ENCODE results near the genes LIMS2 and WDR33.

GRCh38 chr2:127078563-127079194, 28.3 kb downstream of the BIN1 start:
- PRO-cap, 3 experiments = no peak in any of the 3 experiments
- RAMPAGE, long total RNA, 2 experiments = no peak in any of the 2 experiments
- RRBS = no CpG with 5 or more reads among the region's 6 CpGs

GRCh38 chr2:127415635-127416487, 2.4 kb upstream of the PROC start:
- PRO-cap, 3 experiments = no peak in any of the 3 experiments
- RAMPAGE, long total RNA, 2 experiments = no peak in any of the 2 experiments
- RRBS = 20% methylated on average over 1 of the region's 52 CpGs

DNA sequence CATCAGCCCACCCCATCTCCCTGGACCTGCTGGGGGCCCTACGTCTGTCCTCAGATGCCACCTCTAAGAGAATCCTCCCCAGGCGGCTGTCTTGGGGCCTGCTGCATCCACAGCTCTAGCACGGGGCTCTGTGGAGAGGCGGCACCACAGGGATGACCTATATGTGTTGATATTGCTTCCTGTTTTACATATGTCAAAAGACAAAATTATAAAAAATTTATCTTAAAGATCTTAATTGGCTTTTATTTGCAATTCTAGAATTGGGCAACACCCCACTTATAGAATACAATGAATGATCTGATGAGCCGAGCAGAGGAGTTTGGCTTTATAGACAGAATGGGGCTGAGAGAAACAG, 1.3 kb downstream of the MYO7B start:
- PRO-cap, 3 experiments = no peak in any of the 3 experiments
- RAMPAGE, long total RNA, 2 experiments = no peak in any of the 2 experiments
- RRBS = no CpG with 5 or more reads among the region's 5 CpGs

DNA sequence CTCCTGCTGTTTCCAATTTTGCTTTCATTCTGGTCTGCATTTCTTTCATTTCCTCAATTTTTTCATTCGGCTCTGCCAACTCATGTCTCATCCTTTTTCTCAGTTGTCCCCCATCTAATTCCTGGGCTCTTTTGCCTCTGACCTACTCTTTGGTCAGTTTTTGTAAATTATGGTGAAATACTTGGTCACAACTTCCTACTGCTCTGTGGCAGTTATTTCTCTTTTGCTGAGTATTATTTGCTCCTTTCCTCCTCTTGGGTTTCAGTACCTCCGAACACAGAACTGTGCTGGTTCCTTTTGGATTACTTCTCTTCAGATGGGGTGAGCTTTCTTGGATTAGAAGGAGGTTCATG, 27.5 kb downstream of the MYO7B start:
- PRO-cap, 3 experiments = no peak in any of the 3 experiments
- RAMPAGE, long total RNA, 2 experiments = no peak in any of the 2 experiments
- RRBS = no CpG with 5 or more reads among the region's 2 CpGs

GRCh38 chr2:127619819-127620266, 26.1 kb upstream of the GPR17 start:
- PRO-cap, 3 experiments = no peak in any of the 3 experiments
- RAMPAGE, long total RNA, 2 experiments = no peak in any of the 2 experiments
- RRBS = no CpG with 5 or more reads among the region's 10 CpGs

DNA sequence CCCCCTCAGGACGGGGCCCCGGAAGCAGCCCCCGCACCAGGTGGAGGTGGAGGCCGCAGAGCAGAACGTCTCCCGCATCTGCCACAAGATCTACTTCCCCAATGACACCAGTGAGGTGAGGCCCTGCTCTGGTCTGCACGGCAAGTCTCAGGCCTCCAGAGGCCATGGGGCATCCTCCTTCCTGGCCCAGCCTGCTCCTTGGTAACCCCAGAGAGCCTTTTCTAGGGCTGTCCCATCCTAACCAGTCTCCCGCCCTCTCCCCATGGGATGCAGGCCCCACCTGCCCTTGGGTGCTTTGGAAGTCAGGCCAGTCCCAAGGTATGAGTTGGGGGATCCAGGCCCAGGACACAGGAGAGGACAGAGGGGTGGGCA, 12.7 kb upstream of the GPR17 start:
- PRO-cap, 3 experiments = no peak in any of the 3 experiments
- RAMPAGE, long total RNA, 2 experiments = no peak in any of the 2 experiments
- RRBS = no CpG with 5 or more reads among the region's 8 CpGs

GRCh38 chr2:127675366-127676048, at the start of gene LIMS2:
Gene LIMS2, minus strand, starts transcription at chr2:127675530.
- PRO-cap, 3 experiments = peak in 3 of 3 experiments; most common plus-strand start chr2:127675604 (in 1); most common minus-strand start chr2:127675518 (in 3)
- RAMPAGE, long total RNA, 2 experiments = no peak in any of the 2 experiments
- RRBS = 2% methylated on average over 23 of the region's 50 CpGs

GRCh38 chr2:127703296-127703761, 2.0 kb downstream of the SFT2D3 start:
- PRO-cap, 3 experiments = no peak in any of the 3 experiments
- RAMPAGE, long total RNA, 2 experiments = no peak in any of the 2 experiments
- RRBS = no CpG with 5 or more reads among the region's 5 CpGs

DNA sequence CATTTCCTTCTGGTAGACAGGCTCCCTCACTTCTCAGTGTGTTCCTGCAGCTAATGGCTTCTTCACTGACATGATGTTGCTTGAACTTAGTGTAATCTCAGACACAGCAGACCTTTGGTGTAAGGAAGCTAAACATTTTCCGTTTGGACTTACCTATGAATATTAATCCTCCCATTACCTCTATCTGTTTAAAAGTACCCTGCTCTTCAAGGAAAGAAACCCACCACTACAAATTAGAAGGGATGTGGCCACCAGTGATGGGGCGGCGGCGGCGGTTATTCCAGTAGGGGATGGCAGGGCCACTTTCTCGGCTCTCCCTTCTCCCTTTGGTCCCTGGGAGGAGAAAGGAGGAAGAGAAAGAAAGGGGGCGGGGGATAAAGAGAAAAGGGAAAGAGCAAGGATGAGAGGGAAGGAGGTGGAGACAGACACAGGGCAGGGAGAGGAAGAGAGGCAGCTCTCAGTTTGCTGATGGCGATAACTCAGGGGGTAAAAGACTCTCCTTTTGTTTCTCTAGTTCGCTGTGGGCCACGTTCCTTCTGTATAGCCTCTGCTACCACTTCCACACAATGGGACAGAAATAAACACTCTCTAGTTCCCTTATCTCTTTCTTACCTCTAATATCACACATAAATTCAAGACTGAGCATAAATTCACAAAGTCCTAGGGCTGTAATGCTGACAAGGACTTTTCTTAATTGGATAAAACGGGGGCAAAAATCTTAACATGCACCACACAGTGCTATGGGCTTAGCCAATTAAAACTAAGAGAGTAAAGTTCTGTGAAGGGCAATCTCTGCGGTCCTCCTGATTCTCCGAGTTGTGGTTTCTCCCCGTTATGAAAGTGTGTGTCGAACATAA, 14.5 kb downstream of the SFT2D3 start:
- PRO-cap, 3 experiments = no peak in any of the 3 experiments
- RAMPAGE, long total RNA, 2 experiments = no peak in any of the 2 experiments
- RRBS = no CpG with 5 or more reads among the region's 15 CpGs

DNA sequence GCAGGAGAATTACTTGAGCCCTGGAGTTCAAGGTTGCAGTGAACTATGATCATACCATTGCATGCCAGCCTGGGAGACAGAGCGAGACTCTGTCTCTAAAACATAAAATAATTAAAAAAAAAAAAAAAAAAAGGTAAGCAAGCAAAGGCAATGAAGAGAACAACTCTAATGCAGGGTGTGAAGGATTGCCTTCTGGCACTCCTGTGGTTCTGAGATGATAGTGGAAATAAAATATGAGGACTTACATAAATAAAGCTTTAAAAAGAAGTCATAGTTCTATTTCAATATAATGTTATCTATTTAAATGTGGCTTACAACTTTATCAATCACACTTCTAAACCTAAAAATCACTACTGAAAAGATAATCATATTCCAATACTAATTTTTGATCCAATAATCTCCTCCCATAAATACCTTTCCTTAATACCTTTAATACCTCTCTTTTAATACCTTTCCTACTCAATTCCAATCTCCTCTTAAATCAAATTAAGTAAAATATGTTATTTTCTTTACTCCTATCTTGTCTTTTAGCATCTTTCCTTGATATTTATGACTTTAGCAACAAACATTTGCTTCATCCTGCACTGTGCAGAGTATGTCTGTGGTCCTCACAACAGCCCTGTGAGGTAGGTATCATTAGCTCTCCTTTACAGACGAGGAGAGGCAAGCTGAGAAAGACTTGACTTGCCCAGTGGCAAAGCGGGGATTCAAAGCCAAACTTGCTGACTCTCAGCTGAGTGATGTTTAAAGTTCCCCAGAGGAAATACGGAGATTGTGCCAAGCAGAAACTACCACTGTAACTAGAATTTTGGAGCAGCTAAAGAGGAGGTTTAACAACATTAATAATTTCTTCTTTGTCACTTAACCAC, 44.9 kb downstream of the SFT2D3 start:
- PRO-cap, 3 experiments = no peak in any of the 3 experiments
- RAMPAGE, long total RNA, 2 experiments = no peak in any of the 2 experiments
- RRBS = no CpG with 5 or more reads among the region's 4 CpGs

- PRO-cap, 3 experiments = peak in 3 of 3 experiments; most common plus-strand start chr2:127811258 (in 2); most common minus-strand start chr2:127811162 (in 2)
- RAMPAGE, long total RNA, 2 experiments = start-site peak on the plus strand in 1 of 2 experiments, at chr2:127811232-127811264 at its widest, 12 reads per replicate; start-site peak on the minus strand in 2 of 2 experiments, at chr2:127811122-127811177 at its widest, 1,064 to 1,511 reads per replicate
- RRBS = no CpG with 5 or more reads among the region's 50 CpGs
Measured at GRCh38 chr2:127811088-127811879, at the start of gene WDR33. Gene WDR33, minus strand, starts transcription at chr2:127811171.

- PRO-cap, 3 experiments = no peak in any of the 3 experiments
- RAMPAGE, long total RNA, 2 experiments = no peak in any of the 2 experiments
- RRBS = no CpG with 5 or more reads among the region's 5 CpGs
Measured at GRCh38 chr2:127863764-127864345, 5.9 kb upstream of the POLR2D start.

GRCh38 chr2:127872572-127873282, 13.0 kb downstream of the AMMECR1L start:
- PRO-cap, 3 experiments = no peak in any of the 3 experiments
- RAMPAGE, long total RNA, 2 experiments = no peak in any of the 2 experiments
- RRBS = no CpG with 5 or more reads among the region's 6 CpGs

- PRO-cap, 3 experiments = no peak in any of the 3 experiments
- RAMPAGE, long total RNA, 2 experiments = no peak in any of the 2 experiments
- RRBS = no CpG with 5 or more reads among the region's 12 CpGs
Measured at GRCh38 chr2:127973263-127973755, 54.5 kb downstream of the SAP130 start.

DNA sequence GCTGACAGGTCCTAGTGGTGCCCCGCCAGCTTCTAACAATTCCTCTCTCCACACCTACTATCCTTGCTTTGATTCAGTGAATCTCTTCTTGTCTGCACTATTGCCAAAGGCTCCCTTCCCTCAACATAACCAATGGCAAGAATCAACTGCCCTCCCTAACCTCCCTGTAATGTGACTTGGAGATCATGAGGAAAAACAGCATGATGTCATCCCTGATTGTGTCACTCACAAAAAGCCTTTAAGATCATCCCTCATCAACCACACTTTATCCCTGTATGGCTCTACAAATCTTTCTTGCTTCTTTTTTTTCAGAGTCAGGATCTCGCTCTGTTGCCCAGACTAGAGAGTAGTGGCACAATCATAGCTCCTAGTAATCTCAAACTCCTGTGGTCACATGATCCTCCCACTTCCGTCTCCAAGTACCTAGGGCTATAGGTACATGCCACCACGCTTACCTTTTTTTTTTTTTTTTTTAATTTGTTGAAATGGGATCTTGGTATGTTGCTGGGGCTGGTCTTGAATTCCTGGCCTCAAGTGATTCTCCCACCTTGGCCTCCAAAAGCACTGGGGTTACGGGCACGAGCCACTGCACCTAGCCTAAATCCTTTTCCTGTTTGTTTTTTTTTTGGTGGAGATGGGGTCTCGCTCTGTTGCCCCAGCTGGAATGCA, 19.7 kb downstream of the SAP130 start:
- PRO-cap, 3 experiments = no peak in any of the 3 experiments
- RAMPAGE, long total RNA, 2 experiments = no peak in any of the 2 experiments
- RRBS = no CpG with 5 or more reads among the region's 7 CpGs

DNA sequence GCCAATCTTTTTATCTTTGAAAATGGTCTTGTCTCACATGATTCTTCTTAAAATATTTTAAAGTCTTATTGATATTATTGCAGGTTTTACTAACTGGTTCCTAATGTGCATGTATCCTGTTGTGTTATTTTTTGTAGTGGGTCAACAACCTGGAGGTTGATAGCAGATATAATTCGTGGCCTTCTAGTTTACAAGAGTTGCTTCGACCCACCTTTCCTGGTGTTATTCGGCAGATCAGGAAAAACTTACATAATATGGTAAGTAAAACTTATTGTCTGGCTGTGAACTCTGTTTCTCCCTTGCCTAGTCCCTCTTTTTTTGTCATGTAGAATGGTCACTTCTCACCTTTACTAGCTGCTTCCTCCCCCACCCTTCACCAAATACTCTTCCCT, 42.0 kb downstream of the UGGT1 start:
- PRO-cap, 3 experiments = no peak in any of the 3 experiments
- RAMPAGE, long total RNA, 2 experiments = no peak in any of the 2 experiments
- RRBS = no CpG with 5 or more reads among the region's 3 CpGs

- PRO-cap, 3 experiments = no peak in any of the 3 experiments
- RAMPAGE, long total RNA, 2 experiments = no peak in any of the 2 experiments
- RRBS = no CpG with 5 or more reads among the region's 2 CpGs
Measured at GRCh38 chr2:128189477-128190070, 98.6 kb downstream of the UGGT1 start.

DNA sequence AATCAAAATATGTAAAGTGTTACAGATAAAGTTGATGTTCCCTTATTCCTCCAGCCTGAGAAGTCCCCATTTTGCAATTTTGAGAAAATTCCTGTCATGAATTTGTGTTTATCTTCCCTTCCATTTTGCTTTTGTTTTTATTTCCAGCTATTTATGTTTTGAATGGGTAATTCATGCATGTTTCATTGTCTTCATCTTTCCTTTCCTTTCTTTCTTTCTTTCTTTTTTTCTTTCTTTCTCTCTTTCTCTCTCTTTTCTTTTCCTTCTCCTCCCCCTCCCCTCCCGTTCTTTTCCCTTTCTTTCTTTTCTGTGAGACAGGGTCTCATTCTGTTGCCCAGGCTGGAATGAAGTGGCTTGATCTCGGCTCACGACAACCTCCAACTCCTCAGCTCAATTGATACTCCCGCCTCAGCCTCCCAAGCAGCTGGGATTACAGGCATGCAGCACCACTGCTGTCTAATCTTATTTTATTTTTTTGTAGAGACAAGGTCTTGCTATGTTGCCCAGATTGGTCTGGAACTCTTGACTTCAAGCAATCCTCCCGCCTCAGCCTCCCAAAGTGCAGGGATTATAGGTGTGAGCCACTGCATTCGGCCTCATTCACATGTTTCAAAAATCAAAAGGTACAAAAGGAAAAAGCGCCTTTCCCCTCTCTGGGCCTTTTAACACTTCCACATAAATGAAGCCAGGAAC, 59.5 kb downstream of the HS6ST1 start:
- PRO-cap, 3 experiments = no peak in any of the 3 experiments
- RAMPAGE, long total RNA, 2 experiments = no peak in any of the 2 experiments
- RRBS = no CpG with 5 or more reads among the region's 7 CpGs

DNA sequence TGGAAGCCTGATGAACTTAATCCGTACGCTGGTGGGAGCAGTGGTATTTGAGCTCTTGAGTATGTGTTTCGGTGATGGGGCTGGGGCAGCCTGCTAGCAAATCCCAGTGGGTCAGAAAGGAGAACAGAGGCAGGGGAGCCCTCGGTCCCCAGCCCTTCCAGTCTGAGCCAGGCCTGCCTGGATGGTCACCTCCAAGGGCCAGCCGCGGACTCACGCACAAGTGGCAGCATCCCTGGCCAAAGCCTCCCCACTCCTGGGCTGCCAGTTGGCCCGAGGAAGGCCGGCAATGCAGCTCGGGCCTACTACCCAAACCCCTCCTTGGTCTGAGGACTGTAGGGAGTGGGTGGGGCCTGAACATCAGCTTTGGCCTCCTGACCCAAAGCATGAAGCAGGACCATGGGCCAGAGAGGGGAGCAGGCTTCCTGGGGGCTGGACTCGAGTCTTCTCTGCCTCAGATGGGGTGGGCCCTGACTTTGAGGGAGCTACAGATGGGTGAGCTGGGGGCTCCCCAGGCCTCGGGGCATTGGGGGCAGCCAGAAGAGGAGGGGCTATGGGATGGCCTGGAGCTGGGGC, 51.4 kb downstream of the HS6ST1 start:
- PRO-cap, 3 experiments = no peak in any of the 3 experiments
- RAMPAGE, long total RNA, 2 experiments = no peak in any of the 2 experiments
- RRBS = no CpG with 5 or more reads among the region's 12 CpGs

- PRO-cap, 3 experiments = no peak in any of the 3 experiments
- RAMPAGE, long total RNA, 2 experiments = no peak in any of the 2 experiments
- RRBS = no CpG with 5 or more reads among the region's 13 CpGs
Measured at GRCh38 chr2:128289453-128290214, 29.0 kb downstream of the HS6ST1 start.

Data from testis (tissue), 5 donors.